Neural progenitor cell (in vitro differentiated cells): ENCODE results near the genes PRPF4B and FARS2.

DNA sequence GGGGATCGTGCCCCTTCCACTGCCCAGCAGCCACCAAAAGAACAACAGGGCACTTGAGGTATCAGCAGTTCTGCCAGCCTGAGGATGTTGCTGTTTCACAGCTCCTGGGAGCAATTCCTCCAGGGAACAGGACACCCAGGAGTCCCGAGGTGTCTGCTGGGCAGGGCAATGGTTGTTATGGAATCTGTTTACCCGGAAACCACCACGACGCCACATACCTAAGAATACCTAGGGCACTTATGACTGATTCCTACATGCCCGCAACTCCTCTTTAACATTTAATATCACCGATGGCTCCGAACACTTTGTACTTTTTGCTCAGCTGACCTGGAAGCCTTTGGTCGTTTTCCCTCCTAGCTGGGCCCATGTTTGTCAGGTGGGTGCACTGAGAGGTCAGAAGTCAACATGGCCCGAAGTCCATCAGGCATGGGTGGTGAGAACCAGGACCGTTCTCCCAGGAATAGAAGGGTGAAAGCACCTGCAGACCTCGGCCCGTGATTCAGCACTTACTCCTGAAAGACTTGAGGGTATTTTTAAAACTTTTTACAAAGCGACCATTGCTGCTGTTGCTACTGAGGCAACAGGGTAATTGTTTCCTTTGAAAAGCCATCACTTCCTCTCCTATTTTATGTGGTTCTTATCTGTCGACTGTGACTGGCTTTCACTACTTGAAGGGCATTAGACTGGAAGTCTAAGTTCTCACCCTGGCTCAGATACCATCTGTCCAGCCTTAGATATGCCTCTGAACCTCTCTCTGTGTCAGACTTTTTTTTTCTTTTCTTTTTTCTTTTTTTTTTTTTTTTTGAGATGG lies 78.8 kb downstream of the SLC22A23 start:
- RAMPAGE, long total RNA: no peak

DNA sequence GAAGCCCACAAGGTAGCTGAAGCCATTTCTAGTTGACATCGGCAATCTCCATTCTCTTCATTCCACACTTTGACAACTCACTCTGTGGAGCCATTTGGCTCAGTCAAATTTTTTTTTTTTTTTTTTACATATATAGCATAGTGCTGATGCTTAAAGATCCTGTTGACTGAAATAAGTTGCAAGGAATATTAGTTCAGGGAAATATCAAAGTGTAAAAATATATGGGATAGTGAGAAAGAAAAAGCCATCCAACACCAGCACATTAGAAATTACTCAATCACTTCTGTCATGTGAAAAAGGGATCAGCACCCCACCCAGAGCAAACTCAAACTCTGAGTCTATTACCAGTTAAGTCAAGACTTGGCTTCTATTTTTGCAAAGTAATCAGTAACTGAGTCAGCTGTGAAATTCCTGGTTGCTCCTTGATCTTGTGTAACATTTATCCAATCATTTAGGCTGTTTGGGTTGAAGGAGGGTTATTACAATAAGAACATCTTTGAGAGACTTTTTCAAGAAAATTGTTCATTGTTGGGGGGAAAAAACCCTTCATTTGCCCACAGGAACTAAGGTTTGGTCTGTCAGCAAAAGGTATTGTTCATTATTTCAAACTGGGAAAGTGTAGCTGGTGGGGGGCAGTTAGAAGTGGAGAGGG lies 51.2 kb downstream of the SLC22A23 start:
- RAMPAGE, long total RNA: no peak

GRCh38 chr6:3408586-3409170 lies 48.2 kb downstream of the SLC22A23 start:
- RAMPAGE, long total RNA: no peak

- RAMPAGE, long total RNA: no peak
These were observed 14.7 kb downstream of the PXDC1 start for GRCh38 chr6:3736651-3737286.

DNA sequence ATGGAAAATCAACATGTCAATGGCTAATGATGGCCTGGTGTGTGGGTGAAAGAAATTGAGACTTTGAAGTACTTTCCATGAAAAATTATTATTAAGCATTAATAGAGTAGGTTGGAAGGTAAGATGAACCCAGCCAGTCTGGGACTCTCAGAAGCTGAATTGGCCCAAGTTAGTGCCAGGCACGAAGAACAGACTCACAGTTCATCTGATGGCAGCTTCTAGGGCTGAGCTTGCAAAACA lies 38.9 kb upstream of the PXDC1 start:
- RAMPAGE, long total RNA: no peak

GRCh38 chr6:3813012-3813626 lies 36.1 kb upstream of the FAM50B start:
- RAMPAGE, long total RNA: no peak

- RAMPAGE, long total RNA: no peak
These were observed 11.5 kb upstream of the FAM50B start for GRCh38 chr6:3837604-3838061.

GRCh38 chr6:3857774-3858337 lies 8.7 kb downstream of the FAM50B start:
- RAMPAGE, long total RNA: no peak

DNA sequence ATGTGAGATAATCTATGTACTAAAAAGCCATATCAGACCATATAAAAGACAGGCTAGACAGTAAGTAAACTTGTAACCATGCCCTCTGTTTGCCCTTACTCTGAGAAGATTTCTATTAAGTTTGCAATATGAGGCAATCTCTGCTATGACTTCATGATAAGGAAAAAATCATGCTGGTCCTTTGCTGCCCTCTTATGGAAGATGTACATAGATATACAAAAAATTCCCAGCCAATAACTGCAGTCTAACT lies 12.8 kb upstream of the PRPF4B start:
- RAMPAGE, long total RNA: no peak

- RAMPAGE, long total RNA: start-site peak on the plus strand at chr6:4021390-4021408, 59 and 216 reads in 2 replicates
These were observed at the start of gene PRPF4B for GRCh38 chr6:4021001-4021536. Gene PRPF4B, plus strand, starts transcription at chr6:4021300.

GRCh38 chr6:4109553-4110022 lies 25.8 kb downstream of the ECI2 start:
- RAMPAGE, long total RNA: no peak

- RAMPAGE, long total RNA: no peak
These were observed 198.6 kb upstream of the ECI2 start for GRCh38 chr6:4333854-4334507.

DNA sequence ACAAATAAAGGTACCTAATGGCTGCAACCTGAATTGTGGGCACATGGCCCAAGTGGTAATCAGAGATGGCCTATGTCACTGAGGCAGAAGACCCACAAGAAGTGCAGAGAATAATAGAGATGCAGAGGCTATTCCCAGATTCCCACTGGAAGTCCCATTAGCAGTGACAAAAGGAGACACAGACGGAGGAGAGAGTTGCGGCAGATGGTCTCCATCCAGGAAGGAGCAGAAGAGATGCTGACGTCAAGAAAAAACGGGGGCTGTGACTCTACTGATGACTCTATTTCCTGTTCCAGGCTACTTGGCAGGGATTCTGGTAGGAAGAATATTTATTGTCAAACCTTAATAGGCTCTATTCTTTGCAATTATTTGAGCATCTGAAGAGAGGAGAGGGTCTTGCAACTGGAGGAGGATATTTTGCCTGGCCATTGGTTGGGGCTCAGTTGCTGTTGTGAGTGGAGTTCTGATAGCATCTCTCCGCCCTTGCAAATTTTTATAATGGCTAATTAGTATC lies 246.0 kb upstream of the ECI2 start:
- RAMPAGE, long total RNA: no peak

GRCh38 chr6:4610344-4610913 lies 165.8 kb upstream of the CDYL start:
- RAMPAGE, long total RNA: no peak

DNA sequence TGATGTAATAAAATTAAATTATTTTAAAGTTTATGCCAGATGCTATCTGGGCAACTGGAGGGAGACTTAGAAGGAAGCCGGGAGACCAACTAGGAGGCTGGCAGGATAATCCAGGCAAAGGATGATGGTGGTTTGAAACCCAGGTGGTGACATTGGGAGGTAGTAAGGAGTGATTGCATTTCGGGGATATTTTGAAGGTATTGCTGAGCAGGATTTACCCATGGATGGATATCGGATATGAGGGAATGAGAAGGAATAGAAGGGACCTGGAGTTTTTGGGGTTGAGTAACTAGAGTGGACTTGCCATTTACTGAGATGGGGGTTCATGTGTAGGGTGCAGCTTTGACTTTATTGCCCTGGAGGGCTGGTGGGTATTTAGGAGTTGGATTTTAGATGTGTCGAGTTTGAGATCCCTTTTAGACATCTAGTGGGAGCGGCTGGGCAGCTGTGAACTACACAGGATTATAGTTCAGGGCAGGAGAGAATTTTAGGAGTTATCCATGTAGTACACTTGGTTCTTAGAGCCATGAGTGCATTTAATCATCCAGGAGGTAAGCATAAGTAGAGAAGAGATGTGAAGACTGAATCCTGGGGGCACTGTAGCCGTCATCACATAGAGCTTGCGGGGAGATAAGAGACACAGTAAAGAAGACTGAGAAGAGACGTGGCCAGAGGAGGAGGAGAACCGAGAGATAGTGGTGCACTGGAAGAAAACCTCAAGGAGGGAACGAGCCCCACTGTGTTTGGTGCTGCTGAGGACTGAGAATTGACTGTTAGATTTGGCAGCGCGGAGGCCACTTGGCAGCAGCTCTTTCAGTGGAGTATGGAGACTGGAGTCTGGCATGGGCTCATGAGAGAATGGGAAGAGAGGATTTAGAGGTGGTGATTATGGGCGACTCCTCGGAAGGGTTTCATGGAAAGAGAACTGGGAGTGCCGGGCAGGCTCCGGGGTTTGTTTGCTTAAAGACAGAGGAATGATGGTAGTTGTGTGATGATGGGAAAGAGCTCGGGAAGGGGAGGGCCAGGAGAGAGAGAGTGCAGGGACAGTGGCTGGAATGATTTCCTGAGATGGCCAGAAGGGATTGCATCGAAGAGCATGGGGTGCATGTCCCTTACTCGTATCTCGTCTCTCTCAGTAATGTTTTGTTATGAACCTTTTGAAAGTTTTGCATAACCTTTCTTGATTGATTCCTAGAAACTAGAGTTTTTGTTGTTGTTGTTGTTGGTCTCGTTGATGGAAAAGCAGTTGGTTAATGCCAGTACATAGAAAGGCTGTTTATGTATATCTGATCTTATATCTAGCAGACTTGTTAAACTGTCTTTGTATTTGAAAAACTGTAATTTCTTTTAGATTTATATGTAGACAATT lies 17.9 kb downstream of the CDYL start:
- RAMPAGE, long total RNA: no peak

GRCh38 chr6:4846719-4847165 lies 70.5 kb downstream of the CDYL start:
- RAMPAGE, long total RNA: no peak

- RAMPAGE, long total RNA: no peak
These were observed 102.2 kb downstream of the RPP40 start for GRCh38 chr6:4901538-4902187.

DNA sequence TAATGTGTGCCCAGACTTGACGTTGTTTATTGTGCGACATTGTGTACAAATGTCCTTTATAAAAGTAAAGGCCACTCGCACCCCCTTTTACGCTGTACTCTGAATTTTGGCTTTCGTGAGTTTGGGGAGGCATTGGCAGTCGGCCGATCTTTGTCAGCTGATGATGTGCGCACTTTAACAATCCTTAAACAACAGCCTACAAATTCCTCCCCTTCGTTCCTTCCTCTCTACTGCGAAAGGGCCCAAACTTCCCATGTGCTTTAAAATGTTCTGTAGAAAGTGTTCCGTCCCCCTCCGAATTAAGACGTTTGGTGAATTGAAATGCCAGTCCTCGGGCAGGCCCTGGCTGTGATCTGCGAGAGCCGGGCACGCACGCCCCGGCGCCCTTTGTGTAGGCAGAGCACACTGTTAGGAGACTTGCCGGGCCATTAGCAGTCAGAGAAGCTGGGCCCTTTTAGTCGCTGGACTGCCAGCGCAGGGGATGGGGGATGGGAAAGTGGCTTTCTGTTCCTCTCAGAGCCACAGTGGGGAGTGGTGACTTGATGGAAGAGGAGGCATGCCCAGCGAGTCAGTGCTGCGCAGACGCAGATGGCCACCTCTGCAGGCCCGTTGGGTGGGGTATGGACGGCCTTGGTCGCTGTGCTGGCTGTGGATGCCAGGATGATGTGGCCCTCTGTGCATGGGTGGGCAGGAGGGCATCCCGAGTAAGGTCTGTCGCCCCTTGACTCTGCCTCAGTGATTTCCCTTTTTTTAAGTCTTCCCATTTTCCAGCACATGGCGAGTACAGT lies 2.2 kb downstream of the PPP1R3G start:
- RAMPAGE, long total RNA: no peak

DNA sequence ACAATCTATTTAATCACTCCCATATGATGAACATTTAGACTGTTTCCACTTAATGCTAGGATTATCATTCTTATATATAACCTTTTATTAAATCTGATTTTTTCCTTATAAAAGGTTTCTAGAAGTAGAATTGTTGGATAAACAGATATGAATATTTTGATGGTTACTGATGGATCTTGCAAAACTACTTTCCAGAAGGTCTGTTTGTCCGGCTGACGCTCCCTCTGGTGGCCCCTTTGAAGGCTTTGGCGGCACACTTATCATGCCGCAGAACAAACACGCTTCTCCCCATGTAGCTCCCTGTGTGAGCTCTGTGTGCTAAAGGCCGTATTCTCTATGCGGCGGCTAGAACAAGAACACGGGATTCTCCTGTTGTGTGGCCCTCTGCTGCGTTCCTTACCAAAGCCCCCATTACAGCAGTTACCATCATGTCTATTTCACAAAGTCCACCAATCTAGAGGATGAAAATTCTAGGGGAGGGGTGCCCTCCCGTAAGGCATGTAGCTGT lies 30.0 kb downstream of the PPP1R3G start:
- RAMPAGE, long total RNA: no peak

- RAMPAGE, long total RNA: no peak
These were observed at the start of gene FARS2 for GRCh38 chr6:5260848-5261855. Gene FARS2, plus strand, starts transcription at chr6:5261513.